Epithelial cell of esophagus (primary cell): ENCODE measurements around a stretch of chr6.

DNA sequence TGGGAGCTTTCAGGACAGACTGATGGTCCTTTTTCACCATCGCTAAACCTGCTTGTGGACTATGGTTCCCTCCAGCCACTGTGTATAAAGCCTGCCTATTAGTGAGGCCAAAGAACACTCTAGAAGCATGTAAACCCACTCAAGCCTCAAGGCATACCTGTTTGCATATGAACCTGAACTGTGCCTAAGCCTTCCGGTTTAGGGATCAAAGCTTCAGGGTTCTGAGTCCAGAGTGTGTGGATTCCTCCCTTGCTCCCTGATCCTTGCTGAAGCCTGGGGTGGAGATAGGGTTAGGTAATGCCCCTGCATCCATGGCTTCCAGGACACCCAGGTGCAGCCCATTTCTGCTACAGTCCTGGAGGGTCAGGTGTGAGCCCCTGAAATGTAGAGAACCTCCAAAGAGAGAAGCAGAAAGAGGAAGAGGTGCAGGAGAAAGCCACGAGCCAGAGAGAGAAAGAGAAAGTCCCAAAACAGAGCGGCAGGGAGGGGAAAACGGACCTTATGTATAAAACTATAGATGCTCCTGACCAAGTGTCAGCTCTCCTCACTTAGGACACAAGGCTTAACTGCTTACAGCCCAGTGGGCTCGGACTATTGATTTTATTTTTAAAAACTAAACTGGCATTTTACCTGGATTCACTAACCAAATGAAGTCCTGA is 93.3 kb downstream of the SCML4 start:
- RRBS, result no CpG with 5 or more reads among the region's 6 CpGs

GRCh38 chr6:107843439-107843728 is 19.3 kb upstream of the SCML4 start:
- RRBS, result no CpG with 5 or more reads among the region's 4 CpGs

DNA sequence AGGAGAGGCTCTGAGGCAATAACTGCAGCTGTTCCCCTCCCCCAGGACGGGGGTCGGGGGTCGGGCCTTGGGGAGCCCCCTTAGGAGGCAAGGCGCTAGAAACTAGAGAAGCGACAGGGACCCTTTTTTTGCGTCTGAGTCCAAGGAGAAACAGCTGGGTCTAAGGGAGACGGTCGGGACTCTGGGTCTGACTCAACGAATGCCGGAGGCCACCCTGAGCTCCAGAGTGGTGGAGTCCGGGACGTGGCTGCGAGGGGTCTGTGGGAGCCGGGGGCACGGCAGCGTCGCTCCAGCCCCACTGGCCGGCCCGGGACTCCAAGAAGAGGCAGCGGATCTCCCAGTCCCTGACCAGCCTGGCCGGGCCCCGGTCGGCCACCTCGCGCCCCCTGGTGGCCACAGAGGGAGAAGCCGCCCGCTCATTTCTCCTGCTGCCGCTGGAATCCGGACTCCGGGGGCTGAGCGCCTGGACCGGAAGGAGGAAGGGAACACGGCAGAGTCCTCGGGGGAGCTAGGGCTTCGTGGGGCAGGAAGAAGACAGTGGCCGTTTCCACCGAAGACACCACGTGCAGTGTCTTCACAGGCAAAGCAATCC is 24.0 kb upstream of the SCML4 start:
- RRBS, result 2% methylated on average over 15 of the region's 38 CpGs

GRCh38 chr6:107959246-107959582 is 1.2 kb upstream of the SEC63 start:
- RRBS, result no CpG with 5 or more reads among the region's 7 CpGs

DNA sequence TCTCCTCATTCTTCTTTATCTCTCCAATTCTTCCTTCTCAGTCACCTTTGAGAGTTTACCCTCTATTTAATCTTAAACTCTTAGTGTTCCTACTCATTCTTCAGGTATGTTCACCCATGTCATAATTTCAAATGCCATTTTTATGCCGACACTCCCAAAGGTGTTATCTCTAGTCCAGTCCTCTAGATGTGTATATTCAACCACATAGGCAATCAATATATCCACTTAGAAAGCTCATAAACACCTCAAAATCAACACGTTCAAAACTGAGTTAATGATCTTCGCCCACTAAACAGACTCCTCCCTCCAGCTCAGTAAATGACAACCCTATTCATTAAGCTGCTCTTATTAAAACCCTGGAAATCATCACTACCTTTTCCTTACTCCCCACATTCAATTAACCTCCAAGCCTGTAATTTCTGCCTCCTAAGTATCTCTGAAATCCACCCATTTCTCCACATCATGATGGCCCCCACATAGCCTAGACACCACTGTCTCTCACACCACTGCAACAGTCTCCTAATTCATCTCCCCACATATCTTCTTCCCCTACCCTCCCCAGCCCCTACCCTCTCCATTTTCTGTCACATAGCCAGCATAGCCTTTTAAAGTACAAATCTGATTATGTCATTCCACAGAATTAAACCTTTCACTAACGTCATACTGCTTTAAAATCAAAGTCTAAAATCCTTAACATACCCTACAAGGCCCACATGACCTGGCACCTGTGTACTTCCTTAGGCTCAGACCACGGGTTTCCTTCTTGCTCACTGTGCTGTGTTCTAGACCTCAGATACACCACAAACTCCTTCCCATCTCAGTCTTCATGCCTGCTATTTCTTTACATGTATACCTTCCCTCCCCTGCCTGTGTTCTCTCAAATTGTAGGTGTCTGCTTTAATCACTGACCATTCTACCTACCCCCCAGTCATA is 6.1 kb downstream of the OSTM1 start:
- RRBS, result no CpG with 5 or more reads among the region's 5 CpGs

GRCh38 chr6:108563710-108564882 is 3.4 kb downstream of the FOXO3 start:
- RRBS, result no CpG with 5 or more reads among the region's 7 CpGs

GRCh38 chr6:108587779-108588166 is 27.1 kb downstream of the FOXO3 start:
- RRBS, result no CpG with 5 or more reads among the region's 4 CpGs

DNA sequence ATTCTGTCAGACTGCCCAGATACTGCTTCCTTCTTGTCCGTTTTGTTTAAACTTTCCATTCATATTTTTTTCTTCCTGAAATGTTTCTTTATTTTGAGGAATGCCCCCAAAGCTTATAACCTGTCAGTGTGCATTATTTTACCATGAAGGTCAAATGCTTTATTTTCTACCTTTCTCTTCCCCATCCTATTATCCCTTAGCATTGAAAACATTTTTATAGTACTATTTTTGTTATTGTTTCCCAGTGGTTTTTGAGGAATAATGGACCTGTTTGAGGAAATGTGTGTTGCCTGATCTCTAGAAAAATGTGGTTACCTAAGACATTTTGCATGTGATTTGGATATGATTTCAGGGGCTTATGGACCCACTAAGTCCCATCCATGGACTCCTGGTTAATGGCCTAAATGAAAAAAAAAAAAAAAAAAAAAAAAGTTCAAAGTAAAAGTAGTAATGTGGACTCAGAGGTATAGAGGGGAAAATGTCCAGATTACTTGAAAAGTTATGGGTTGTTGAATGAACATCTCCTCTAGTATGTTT is 35.3 kb downstream of the FOXO3 start:
- RRBS, result no CpG with 5 or more reads among the region's 1 CpG

DNA sequence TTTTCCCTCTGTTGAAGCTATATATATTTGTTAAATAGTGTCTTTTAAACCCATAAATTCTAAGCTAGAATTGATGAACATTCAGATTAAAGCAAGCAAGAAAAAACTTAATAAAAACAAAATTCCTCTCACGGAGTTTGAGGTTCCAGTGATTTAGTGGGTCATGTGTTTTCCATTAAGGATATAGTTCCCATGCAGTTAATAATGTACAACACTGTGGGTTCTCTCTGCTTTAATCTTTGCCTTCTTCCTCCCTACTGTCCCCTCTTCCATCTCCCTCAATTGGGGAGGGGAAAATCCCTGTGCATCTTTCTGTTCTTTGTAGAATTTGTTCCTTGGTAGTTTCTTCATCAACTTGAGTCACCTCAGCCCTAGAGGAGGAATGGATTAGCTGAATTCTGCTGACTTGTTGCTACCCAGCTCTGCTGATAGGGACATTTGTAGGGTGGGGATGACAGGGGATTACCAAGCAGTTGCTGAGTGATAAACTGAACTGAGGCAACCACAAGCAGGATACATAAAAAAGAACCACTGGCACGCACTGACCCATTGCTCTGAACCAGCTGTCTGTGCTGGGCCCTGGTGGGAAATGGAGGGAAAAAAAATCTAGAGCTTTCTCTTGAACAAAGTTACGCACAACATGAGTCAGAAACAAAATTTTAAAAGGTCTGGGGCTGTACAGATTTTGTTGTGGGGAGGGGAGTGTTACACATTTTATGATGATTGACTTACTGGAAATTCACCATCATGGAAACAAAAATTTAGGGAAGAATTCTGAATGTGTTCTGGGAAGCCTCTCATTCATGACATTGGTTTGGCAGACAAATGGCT is 37.4 kb downstream of the FOXO3 start:
- RRBS, result no CpG with 5 or more reads among the region's 3 CpGs

- RRBS, result no CpG with 5 or more reads among the region's 6 CpGs
Observed at GRCh38 chr6:108668018-108668366, 107.3 kb downstream of the FOXO3 start.

DNA sequence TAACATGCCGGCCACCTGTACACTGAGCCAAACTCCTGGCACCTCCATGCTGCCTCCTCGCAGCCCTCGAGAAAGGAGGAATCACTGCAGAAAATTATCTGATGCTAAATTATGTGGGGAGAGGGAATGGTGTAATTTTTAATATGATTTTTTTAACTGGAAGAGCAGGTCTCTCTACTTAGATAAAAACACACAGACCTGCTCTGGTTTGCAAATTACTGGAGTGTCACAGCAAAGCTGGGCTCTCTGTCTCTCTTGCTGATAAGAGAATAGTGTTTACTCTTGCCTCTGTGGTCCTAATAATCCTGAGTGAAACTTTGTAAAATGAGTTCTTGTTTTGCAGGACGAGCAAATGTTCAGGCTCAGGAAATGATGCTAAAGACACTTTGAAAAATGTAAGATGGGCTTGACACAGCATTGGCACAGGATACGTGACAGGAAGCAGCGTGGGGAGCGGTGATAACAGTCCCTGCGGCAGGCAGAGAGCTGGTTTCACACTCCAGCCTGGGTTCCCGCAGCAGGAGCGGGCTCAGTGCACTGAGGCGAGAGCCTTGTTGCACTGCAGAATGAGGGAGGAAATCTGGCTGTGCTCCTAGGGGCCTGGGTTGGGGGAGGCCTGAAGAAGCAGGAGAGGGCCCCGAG is 49.8 kb upstream of the ARMC2 start:
- RRBS, result no CpG with 5 or more reads among the region's 12 CpGs

GRCh38 chr6:108850507-108851036 is 2.4 kb downstream of the ARMC2 start:
- RRBS, result no CpG with 5 or more reads among the region's 7 CpGs

DNA sequence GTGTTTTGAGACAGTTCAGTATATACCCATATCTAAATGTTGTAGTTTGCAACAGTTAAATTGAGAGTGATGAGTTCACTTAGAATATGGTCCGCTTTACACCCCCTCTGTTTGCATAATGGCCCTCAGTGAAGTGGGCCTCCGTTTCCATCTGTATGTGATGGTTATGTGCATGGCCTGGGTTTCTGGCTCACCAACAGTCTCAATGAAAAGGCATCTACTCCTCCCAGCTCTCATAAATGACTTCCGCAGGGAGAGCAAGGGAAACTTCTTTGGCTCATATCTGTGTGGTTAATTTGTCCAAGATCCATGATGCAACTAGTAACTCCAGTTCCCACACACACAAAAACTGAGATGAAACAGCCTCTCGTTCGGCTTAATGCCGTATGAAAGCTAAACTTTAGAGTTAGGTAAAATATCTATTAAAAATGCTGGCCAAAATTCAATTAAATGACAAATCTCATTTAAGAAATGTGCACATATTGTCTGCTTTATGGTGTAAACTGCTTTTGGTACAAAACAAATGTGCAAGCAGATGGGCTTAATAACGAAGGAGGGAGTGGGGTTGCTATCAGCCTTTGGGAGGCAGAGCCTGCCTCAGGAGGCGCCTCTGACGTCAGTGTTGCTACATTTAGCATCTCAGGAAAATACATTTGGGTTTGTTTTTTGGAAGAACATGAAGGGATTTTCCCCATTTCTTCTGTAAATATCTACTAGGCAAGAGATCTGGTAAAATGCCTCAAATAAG is 96.6 kb downstream of the ARMC2 start:
- RRBS, result no CpG with 5 or more reads among the region's 9 CpGs

- RRBS, result 3% methylated on average over 6 of the region's 39 CpGs
Observed at GRCh38 chr6:109008291-109009372, 86.0 kb downstream of the SESN1 start.

GRCh38 chr6:109087789-109088453 is 6.7 kb downstream of the SESN1 start:
- RRBS, result no CpG with 5 or more reads among the region's 5 CpGs

GRCh38 chr6:109239630-109240258 is 142.5 kb downstream of the CD164 start:
- RRBS, result no CpG with 5 or more reads among the region's 9 CpGs

- RRBS, result 86% methylated on average over 2 of the region's 7 CpGs
Observed at GRCh38 chr6:109300031-109300740, 82.1 kb downstream of the CD164 start.

DNA sequence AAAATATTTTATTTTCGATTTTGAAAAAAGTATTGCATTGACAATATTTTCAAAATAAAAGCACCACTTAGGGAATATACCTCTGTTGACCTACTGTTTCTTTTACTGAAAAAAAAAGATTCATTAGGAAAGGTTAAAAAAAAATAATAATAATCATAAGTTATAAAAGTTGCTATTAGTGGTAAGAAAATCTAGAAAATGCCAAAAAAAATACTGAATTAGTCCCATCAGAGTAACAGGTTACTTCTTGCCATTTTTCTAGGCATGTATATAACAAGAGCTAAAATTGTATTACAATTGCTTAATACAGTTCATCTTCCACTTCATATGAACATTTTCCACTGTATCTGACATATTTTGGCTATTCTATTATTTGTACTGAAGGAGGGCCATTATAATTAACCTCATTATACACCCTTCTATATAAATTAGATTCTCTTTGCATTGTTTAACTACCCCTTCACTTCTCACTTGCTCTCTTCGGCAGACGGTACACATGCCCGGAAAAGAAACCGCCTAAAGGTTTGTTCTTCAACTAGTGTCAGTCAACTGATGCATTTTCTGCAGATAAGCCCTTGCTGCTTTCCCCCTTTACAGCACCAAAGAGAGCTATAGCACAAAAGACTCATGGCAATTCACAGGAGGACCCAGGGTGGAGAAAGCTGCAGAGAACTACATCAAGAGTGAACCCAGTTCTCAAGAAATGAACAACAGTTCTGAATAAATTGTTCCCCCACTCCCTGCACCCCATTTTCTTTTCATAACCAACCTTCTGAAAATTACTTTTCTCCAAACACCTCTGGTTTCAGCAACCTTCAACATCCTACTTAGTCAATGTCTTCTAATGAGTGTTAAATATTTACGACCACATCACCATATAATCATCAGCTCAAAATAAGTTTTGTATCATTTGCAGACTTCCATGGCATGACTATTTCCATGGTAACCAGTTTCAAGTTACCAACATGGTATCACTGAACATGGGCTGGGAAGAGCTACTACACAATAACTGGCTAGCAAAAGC is 9.0 kb downstream of the CD164 start:
- RRBS, result no CpG with 5 or more reads among the region's 6 CpGs

- RRBS, result no CpG with 5 or more reads among the region's 11 CpGs
Observed at GRCh38 chr6:109450248-109450721, 5.3 kb downstream of the MICAL1 start.